Type B pancreatic cell (in vitro differentiated cells): ENCODE measurements around a stretch of chr12.

GRCh38 chr12:28242017-28242821, 52.0 kb downstream of the CCDC91 start:
- PRO-cap = no peak

DNA sequence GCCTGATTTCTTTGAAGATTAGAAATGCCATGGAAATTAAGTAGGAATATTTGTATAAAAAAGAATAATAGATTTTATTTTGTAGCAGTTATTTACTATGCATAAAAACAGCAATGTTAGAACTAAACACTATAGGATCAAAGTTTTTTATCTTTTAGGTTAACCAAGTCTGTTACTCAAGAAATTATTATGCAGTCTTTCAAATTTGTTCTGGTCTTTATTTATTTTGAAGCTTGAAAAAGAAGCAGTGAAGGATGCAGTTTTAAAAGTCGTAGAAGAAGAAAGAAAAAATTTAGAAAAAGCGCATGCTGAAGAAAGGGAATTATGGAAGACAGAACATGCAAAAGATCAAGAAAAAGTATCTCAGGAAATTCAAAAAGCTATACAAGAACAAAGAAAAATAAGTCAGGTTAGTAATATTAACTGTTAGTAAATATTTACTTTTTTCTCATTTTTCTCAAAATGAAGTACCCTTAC, 262.0 kb downstream of the CCDC91 start:
- PRO-cap = no peak

DNA sequence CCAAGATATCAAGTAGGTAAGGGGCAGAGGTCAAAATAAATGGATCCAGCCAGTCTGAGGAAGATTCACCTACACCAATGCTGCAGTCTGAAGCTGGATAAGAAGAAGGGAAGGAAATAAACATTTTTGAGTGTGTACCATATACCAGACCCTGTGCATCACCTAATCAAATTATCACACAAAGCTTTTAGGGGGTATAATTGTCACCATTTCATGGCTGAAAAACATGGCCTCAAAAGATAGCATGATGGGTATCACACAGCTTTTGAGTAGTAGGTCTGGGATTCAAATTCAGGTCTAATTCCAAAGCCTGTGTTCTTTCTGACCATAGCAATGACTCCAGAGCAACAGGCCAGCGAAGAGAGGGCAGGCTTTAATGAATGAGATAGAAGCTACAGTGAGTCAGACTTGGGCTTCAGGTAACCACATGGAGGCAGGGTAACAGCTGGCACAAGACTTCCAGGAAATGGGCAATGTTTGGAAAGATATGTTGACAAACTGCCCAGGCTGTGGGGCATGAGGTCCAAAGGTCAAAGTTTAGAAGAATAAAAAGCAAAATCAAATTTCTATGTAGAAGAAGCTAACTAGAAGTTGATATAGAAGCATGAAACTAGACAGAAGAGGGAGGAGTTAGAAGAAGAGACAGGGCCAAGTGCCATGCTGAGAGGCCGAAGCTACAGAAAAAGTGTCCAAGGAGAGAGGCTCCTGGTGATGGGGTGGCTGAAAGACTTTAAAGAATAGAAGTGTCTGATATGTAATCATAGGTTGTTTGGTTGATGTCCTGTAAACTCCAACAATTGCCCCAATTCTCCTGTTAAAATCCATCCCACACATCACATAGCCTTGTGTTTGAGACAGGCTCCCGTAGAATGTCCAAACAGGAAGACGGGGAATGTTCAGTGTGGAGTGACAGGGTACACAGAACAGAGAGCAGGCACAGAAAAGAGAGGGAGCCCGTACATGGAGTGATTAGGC, 384.5 kb downstream of the CCDC91 start:
- PRO-cap = no peak

DNA sequence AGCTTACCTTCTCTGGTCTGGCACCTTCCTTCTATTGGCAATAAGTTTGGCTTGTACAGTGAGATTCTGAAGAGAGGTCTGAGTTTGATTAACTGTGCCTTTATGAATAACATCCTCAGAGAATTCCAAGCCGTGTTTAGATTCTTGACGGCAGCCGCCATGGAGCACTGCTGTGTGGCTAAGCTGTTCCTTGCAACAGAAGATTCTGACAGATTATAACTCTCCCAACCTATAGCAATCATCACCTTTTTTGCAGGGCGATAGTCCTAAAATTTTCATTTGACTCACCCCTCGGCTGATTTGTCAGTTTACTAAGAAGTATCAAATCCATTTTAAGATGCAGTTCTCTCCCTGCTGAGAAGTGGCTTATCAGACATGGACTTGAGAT, 354.8 kb upstream of the FAR2 start:
- PRO-cap = no peak

DNA sequence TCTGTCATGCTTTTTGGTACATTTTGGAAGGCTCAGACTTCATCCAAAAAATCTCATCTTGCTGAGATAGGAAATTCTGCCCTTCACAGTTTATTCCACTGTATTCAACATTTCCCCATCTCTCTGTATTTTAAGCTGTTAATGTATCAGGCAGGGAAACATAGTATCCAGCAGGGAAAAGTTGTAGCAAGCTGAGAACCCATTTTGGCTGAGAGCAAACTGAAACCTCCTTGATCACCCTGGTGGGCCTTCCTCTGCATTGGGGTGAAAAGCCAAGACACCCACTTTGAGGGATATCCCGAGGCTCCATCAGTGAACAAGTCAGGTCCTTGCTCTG, 150.8 kb upstream of the FAR2 start:
- PRO-cap = no peak

- PRO-cap = no peak
These were observed 15.7 kb downstream of the FAR2 start for GRCh38 chr12:29164675-29165300.

DNA sequence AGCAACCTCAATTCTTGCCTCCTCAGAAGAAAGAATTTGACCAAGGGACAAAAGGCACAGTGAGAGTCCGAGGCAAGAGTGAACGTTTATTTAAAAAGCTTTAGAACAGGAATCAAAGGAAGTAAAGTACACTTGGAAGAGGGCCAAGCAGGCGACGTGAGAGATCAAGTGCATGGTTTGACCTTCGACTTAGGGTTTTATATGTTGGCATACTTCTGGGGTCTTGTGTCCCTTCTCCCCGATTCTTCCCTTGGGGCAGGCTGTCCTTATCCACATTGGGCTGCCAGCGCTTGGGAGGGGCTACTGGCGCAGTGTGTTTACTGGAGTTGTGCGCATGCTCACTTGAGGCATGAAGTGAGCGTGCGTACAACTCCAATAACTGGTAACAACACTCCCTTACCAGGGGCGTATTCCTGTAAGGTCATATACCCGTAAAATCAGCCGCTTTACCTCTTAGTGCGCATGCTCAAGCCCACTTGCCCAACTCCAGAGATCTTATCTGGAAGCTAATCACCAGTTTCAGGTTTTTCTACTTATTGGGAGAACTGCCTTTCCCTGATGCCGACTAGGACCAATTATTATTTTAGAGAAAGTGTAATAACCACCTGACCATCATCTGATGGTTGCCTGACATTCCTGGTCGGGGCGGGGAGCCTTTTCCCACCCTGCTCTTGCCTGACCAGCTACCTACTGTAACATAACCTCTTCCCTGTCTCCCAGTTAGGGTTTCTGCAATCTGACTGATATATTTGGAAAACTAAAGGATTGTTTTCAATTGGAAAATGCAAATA, 71.8 kb downstream of the FAR2 start:
- PRO-cap = no peak

DNA sequence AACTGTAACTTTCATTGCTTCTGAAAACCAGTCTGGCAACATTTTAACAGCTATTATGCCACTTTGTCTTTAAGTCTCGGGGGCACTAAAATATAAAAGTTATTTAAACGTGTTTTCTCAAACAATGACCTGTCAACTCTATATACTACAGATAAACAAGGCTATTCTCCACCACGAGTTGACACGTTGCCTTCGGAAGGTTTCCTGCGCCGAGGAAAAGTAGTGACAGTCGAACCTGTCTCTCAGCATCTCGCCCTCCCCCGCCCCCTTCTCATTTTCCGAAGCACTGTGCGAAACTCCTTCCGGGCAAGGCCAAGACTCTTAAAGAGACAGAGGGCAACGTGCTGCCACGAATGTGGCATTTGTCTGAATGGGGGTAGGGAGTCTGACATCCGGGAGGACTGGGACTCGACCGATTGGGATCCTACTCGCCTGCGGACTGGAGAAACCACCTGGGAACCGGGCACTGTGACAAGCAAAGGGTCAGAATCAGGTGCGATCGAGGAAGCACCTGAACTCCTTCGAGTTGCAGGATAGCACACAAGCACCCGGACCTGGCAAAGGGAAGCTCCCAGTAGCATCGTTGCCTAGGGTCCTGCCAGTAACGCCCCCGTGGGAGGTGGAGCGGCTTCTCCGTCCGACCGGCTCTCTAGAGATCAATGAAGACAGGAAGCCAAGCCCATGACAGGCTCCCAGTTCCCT, 481 bp downstream of the ERGIC2 start:
- PRO-cap = bidirectional peak, plus-strand start at position 324 of the sequence, minus-strand start at position 441 of the sequence

- PRO-cap = no peak
These were observed 349.6 kb downstream of the IPO8 start for GRCh38 chr12:30345891-30346550.

- PRO-cap = no peak
These were observed 64.9 kb downstream of the IPO8 start for GRCh38 chr12:30630647-30631269.

DNA sequence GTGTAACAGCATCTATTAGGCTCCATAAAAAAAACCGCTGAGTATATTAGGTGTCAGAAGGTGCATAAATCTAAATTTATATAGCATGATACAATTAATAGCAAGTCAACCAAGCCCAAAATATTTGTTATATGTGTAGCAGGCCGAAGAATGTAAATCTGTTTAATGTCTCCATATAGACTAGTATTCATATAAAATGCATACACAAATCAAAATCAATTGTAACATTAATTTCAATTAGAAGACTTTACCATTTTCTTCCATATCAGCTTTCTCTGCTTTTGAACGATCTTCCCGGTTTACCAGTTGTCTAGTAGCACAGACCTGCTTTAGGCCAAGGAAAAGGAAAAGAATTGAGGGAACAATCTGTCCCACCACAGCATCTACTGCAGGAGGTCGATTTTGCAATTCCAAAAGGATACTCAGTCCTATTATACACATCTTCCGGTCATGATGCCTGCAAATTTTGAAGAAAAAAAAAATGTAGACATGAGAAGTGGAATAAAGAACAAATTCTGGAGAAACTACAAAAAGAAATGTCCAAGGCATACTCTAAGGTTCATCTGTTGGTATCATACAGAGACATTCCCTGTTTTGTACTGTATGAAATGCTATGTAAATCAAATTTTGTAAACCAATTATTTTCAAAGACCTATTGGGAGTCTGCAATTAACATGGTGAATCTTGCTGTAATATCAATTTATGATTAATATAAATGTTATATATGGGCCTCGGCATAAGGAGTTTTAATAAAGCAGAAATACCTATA, 58.8 kb downstream of the IPO8 start:
- PRO-cap = no peak

GRCh38 chr12:30691128-30691791, 4.4 kb downstream of the IPO8 start:
- PRO-cap = unidirectional peak, minus-strand start at chr12:30691518

- PRO-cap = no peak
These were observed 1.2 kb downstream of the CAPRIN2 start for GRCh38 chr12:30753471-30754105.

DNA sequence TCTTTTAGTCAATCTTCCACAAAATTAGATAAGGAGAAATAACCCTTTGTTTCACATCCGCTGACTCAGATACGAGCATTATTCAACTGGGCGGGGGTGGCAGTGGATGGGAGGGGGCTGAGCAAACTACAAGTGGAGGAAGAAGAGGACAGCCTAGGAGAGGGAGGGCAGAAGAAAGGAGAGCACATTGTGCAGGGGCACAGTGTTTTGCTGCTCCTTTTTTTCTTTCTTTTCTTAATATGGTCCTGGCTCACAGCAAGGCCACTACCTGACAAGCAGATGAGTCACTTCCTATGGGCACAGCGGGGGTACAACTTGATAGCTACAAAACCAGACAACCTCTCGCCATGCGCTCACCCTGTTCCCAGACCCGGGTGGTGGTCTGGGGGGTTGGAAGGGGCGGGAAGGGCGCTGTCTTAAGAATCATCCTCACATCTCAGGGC, 40.4 kb upstream of the CAPRIN2 start:
- PRO-cap = unidirectional peak, plus-strand start at position 170 of the sequence

- PRO-cap = unidirectional peak, plus-strand start at chr12:30822525; bidirectional peak, plus-strand start at chr12:30822739, minus-strand start at chr12:30822626; unidirectional peak, minus-strand start at chr12:30822971; unidirectional peak, minus-strand start at chr12:30823201
These were observed 68.0 kb upstream of the CAPRIN2 start for GRCh38 chr12:30822308-30823513.

- PRO-cap = no peak
These were observed 61.6 kb upstream of the DDX11 start for GRCh38 chr12:31011997-31012500.

DNA sequence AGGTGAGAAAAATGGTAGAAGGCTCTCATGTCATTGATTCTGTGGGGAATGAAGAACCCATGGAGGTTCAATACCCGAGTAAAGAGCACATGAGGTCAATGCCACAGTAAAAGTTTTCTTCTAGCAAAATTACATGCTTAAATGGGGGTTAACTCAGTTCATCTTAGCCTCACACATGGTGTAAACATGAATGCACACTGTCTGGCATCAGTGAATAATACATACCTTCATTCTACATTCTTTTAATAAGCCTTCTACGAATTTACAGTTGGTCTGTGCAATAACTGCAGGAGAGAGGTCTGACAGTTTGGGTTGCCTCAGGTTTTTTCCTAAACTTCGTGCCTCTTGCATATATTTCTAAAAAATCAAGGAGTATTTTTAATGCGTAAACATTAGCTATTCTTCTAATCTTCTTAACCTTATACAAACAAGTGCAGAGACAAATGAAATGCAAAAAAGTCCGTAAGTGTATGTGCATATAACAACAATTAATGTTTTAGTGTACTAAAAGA, 100.2 kb upstream of the SINHCAF start:
- PRO-cap = no peak

GRCh38 chr12:31442662-31442982, 116.7 kb upstream of the SINHCAF start:
- PRO-cap = no peak

GRCh38 chr12:31506931-31507373, 84.0 kb downstream of the DENND5B start:
- PRO-cap = no peak

- PRO-cap = no peak
These were observed 66.1 kb downstream of the DENND5B start for GRCh38 chr12:31524726-31525346.